ENCODE data around the genes CROT, SLC25A40 and GTPBP10.

DNA sequence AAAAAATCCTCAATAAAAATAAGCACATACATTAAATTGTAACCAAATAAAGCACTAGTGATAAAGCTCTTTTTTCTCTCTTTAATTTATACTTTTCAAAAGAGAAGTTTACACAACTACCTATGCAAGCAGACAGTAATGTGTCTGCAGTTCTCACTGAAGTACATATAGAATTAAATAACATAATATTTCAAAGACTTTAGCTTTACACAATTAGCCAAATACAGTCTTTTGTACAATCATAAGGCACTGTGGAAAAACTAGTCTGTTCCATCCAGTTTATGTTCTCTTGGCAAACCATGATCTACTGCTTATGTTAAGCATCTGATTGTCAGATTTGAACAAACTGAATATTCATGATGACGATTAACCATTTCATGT lies 923 bp downstream of the SEMA3A start:
- PRO-cap, result no peak

DNA sequence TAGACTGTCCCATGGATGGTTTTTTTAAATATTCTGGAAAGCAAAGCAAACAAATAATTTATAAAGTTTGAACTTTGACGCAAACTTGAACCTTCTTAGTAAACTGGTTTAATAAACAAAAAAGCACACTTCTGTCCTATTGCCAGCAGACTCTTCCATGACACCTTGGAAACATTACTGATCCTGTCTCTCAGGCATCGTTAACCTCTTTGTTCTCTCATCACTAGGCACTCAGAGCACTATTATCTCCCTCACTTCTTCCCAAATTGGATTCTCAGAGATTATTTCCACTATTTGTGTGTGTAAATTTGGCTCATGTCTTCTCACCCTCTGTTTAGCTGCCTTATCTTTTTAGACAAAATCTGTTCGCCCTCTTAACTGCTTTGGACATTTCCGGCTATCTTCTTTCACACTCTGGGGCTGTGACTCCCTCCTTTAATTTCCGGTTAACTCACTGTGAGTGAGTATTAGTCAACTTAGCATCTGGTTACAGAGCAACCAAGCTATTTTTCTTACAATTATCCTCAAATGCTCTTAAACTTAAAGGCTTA lies 177.4 kb upstream of the SEMA3A start:
- PRO-cap, result no peak

DNA sequence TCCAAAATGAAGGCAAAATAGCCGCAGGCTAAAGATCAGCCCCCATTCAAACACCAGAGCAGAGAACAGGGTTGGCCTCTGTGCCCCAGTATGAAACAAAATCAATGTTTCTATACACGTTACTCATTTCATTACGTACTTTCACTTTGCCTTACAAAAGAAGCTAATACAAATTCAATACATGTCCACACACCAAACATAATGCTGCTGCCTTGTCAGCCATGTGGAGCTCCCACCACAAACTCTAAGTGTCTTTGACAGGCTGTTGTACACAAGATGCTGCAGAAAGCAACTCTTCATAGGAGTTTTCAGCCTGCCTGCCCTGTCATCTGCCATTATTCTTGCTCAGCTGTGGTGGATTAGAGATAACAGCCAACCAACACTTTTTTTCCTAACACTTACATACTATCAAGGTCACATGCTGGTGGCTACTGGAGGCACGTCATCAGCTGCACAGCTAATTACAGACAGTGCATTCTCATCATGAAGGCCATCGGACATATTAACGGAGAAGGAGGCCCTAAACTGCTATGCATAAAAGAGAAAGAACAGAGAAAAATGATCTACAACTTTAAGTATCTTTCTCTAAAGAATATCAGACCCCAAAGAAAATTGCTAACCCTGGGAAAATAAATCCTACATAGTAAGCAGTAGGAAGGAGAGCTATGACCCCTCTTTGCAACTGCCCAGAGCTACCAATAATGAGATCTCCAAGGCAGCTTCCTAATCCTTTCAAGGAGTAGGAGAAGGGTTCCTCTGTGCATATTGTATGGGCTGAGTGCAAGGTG lies 55.0 kb downstream of the ELAPOR2 start:
- PRO-cap, result no peak

GRCh38 chr7:87153369-87153753 lies 1.1 kb downstream of the DMTF1 start:
- PRO-cap, result no peak

DNA sequence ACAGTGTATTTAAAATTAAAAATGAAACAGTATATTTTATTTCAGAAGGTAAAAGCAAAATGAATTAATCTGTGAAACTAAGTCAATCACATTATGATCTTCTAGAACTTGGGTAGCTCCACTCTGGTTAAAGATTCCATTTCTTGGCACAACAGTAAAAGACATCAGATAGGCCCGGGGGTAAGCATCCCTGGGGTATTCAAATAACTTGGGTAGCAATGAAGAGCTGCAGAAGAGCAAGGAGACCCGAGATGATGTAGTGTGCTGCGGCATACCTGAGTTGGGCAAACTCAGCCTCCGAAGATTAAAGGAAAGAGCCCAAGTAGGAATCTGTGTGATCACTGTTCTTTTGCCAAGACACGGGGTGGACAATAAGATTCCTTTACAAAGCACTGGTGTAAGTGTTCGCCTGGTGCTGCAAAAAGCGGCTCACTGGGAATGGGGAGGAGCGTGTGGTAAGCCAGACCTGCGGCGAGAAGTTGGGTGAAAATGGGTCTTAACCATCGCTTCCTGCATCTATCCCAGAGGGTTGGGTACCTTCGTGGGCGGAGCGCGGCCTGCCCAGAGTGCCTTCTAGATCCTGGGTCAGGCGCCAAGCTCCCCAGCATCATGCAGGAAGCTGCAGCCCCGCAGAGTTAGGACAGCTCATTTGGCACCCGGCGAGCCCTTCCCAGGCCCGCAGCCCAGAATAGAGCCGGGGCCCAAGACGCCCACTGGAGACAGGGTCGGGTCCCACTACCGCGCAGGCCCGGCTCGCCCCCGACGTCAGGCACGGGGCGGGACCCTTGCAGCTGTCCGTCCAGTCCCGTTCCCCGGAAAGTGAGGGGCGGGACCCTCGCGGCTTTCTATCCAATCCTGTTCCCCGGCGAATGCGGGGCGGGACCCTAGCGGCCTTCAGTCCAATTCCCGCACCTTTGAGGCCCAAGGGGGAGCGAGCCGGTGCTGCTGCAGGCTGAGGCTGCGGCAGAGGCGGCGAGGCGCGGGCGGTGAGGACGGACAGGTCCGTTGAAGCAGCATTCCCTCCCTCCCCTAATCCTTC lies at the start of gene CROT:
Gene CROT, plus strand, starts transcription at position 897 of the 1,039 bp plus-strand sequence.
- PRO-cap, result bidirectional peak, plus-strand start at position 924 of the sequence, minus-strand start at position 764 of the sequence

- PRO-cap, result no peak
Observed at GRCh38 chr7:87495275-87495866, 19.9 kb upstream of the ABCB4 start.

GRCh38 chr7:87599181-87599773 lies 1.4 kb downstream of the ABCB1 start:
- PRO-cap, result no peak

DNA sequence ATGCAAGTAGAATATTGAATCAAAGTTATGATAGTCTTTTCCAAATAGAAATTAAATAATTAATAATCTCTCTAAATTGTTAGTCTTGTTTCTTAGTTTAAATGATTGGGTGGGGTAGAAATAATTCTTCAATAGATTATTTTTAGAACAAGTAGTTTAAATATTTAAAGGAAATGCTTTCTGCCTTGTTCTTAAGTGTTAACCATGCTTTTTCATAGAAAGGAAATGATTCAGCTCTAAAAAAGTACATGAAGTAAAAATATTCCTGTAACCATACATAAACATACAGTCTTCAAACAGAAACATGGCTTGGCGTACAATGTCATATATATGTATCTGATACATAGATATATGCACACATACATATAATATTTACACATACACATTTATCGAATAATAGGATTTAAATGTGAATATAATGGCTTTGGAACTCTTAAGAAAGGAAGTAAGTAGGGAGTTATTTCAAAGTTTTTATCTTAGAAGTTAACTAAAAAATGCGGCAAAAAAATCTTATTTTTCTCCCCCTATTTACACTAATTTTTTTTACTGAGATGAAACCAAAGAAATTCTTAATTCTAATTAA lies 84.4 kb downstream of the RUNDC3B start:
- PRO-cap, result no peak

GRCh38 chr7:87876008-87876814 lies at the start of gene SLC25A40:
Gene SLC25A40, minus strand, starts transcription at chr7:87876360.
- PRO-cap, result bidirectional peak, plus-strand start at chr7:87876493, minus-strand start at chr7:87876368

- PRO-cap, result no peak
Observed at GRCh38 chr7:90222826-90223290, 11.3 kb downstream of the STEAP2 start.

DNA sequence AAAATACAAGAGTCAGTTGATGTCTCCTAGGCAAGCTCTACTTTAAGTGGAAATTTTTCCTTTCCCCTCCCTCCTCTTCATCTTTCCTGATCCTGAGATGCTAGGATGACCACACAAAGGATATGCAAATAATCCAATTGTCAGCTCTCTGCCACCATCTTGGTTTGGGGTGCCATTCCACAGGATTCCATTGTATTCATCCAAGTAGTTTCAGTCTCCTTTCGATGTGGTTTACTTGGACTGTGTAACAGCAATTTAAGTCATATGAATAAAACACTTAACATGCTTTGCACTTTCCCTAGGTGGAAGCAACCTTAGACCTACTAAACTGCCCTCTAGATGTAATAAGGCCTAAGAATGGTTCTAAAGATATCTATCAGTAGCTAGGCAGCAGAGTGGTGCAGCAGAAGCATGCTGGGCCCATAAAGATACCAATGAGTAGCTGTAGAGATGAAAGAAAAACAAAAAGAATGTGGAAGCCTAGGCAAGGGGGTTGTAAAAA lies 2.5 kb upstream of the CFAP69 start:
- PRO-cap, result no peak

DNA sequence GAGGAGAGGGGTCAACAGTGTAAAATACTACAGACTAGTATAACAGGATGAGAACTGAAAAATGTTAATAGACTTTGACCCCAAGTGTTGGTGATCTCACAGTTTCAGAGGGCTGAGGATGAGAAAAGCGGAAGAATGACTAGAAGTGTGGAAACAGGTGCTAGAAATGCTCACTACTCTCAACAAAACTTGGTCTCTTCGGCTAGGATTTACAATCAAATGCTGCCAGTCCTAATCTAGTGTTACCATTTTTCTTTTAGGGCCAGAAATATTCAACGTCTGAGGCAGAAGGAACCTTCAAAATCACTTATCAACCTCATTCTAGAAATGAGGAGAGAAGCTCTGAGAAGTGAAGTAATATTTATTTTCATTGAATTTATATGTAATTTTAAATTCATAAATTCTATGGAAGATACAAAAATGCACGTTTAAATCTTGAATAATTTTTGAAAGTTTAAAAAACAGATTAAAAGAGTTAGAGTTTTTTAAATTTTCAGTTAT lies 2.0 kb upstream of the CFAP69 start:
- PRO-cap, result no peak

DNA sequence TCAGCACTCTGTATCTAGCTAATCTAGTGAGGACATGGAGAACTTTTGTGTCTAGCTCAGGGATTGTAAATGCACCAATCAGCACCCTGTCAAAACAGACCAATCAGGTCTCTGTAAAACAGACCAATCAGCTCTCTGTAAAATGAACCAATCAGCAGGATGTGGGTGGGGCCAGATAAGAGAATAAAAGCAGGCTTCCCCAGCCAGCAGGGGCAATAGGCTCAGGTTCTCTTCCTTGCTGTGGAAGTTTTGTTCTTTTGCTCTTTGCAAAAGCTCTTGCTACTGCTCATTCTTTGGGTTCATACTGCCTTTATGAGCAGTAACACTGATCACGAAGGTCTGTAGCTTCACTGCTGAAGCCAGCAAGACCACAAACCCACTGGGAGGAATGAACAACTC lies 11.5 kb upstream of the GTPBP10 start:
- PRO-cap, result no peak

GRCh38 chr7:90346390-90347601 lies at the start of gene GTPBP10:
Gene GTPBP10, plus strand, starts transcription at chr7:90346716.
- PRO-cap, result bidirectional peak, plus-strand start at chr7:90346728, minus-strand start at chr7:90346561

DNA sequence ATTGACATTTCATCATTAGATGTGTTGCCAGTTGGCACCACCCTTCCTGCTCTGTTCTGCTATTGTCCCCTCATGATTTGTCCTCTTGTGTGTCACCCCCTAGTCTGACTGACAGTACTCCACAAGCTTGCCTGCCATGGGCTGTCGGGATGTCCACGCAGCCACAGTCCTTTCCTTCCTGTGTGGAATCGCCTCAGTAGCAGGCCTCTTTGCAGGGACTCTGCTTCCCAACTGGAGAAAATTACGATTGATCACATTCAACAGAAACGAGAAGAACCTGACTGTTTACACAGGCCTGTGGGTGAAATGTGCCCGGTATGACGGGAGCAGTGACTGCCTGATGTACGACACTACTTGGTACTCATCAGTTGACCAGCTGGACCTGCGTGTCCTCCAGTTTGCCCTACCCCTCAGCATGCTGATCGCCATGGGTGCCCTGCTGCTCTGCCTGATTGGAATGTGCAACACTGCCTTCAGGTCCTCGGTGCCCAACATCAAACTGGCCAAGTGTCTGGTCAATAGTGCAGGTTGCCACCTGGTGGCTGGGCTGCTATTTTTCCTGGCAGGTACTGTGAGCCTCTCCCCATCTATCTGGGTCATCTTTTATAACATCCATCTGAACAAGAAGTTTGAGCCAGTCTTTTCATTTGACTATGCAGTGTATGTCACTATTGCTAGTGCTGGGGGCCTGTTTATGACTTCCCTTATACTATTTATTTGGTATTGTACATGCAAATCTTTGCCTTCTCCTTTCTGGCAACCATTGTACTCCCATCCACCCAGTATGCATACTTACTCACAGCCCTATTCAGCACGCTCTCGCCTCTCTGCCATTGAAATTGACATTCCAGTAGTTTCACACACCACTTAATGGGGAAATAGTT lies 9.5 kb downstream of the CLDN12 start:
- PRO-cap, result no peak

GRCh38 chr7:91085131-91085737 lies 179.0 kb upstream of the FZD1 start:
- PRO-cap, result no peak

DNA sequence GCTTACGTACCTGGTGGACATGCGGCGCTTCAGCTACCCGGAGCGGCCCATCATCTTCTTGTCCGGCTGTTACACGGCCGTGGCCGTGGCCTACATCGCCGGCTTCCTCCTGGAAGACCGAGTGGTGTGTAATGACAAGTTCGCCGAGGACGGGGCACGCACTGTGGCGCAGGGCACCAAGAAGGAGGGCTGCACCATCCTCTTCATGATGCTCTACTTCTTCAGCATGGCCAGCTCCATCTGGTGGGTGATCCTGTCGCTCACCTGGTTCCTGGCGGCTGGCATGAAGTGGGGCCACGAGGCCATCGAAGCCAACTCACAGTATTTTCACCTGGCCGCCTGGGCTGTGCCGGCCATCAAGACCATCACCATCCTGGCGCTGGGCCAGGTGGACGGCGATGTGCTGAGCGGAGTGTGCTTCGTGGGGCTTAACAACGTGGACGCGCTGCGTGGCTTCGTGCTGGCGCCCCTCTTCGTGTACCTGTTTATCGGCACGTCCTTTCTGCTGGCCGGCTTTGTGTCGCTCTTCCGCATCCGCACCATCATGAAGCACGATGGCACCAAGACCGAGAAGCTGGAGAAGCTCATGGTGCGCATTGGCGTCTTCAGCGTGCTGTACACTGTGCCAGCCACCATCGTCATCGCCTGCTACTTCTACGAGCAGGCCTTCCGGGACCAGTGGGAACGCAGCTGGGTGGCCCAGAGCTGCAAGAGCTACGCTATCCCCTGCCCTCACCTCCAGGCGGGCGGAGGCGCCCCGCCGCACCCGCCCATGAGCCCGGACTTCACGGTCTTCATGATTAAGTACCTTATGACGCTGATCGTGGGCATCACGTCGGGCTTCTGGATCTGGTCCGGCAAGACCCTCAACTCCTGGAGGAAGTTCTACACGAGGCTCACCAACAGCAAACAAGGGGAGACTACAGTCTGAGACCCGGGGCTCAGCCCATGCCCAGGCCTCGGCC lies 1.9 kb downstream of the FZD1 start:
- PRO-cap, result unidirectional peak, plus-strand start at position 681 of the sequence; unidirectional peak, minus-strand start at position 774 of the sequence

DNA sequence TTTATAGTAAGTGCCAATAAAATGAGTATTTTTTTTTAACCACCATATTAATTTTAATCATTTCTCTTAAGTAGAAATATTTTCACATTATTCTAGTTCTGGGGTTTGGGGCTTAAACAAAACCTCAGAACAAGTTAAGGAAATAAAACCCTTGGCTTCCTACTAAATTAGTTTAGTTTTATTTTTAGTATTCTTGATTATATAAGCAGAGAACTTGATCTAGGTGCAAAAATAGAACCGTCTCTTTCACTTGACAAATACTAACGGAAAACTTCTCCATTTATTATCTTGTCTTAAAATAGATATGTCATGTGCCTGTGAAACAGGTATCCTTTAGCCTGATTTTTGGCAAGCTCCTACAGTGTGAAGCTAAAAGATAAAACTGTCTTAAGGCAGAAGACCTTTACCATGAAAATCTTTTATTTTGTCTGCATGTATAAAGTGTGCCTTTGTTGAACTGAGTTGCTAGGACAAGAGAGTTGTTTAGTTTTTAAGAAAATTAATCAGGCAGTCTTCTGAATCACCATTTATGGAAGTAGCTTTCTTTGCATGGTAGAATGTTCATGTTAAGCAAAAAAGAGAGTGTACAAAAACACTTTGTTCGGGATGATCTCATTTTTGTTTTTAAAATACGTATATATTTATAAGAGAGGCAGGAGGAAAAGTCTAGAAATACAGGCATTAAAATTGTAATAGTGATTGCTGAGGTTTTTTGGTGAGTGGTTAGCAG lies 90.6 kb downstream of the CYP51A1 start:
- PRO-cap, result no peak

GRCh38 chr7:92065058-92065551 lies 69.2 kb downstream of the CYP51A1 start:
- PRO-cap, result no peak

DNA sequence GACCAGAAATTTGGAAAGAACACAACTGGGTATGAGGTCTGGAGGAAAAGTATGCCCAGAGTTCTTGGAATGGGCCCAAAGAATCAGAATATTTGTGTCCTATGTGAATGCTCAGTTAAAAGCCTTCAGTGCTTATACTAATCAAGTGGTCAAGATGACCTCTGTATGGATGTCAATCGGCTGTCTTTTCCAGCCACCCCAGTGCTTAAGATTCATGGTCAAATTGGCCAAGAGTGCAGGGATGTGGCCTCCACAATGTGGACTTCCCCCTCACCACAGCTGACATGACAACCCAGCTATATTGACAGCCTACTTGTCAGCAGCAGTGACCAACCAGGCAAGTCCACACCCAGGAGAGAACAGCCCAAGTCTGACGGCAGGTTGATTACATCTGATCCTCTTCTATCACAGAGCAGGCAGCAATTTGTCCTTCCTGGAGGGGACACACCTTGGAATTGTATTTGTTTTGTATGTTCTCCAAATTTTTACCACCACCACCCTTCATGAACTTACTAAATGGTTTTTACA lies 8.2 kb upstream of the ERVW-1 start:
- PRO-cap, result no peak

Measured in pulmonary artery (tissue), 1 donor.